Type B pancreatic cell (in vitro differentiated cells): ENCODE measurements around the genes COL4A4, SCYGR3 and SPHKAP.

DNA sequence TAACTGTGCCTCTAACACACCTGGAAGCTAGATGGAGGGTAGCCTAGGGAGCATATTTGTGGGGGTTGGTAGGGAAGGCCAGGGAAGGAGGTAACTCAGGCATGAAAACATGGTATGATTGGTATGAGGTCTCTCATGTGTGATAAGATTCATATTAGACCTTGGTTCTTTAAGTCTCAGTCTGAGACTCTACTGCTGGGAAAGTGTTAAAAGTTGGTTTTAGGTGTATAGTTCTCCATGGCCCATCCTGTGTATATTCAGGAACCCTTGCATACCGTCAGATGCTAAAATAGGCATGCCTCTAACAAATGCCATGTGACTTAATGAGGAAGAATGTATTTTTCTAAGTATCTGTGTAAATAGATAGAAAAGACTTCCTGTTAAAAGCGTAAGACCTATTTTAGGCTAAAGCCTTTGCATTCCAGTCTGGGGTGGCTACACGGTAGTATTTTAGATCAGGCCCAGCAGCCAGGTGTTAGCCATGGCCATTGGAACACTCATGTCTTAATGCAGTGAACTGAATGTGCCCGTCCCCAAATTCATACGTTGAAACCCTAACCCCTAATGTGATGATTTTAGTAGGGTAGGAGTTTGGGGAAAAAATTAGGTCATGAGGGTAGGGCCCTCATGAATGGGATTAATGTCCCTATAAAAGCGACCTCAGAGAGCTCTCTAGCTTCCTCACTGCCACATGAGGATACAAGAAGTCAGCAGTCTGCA, 73.3 kb downstream of the RHBDD1 start:
- PRO-cap = no peak

DNA sequence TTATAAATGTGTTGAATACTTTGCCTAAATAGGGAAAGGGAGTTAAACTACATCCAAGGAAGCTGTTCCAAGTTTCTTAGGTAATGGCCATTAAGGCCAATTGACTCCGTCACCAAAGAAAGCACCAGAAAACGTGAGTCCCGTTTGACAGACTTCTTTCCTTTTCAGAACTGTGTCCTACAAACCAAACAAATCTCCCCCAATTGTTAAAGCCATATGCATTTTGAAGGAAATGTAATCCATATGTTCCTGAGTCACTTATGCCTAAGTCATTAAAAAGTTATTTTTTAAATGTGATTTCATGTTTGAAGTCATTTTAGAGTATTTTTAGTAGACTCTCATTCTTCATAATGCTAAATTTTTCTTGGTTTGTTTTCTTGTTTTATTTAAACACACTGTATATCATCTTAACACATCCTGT, 133.6 kb downstream of the RHBDD1 start:
- PRO-cap = no peak

GRCh38 chr2:227163821-227164866, at the start of gene COL4A4:
COL4A4 (minus strand) TSS chr2:227164205.
- PRO-cap = no peak

GRCh38 chr2:227164867-227165328, 474 bp downstream of the COL4A3 start:
- PRO-cap = no peak

- PRO-cap = no peak
Measured at GRCh38 chr2:227406037-227406351, 18.2 kb upstream of the SCYGR1 start.

- PRO-cap = no peak
Measured at GRCh38 chr2:227406352-227406686, 18.6 kb upstream of the SCYGR1 start.

DNA sequence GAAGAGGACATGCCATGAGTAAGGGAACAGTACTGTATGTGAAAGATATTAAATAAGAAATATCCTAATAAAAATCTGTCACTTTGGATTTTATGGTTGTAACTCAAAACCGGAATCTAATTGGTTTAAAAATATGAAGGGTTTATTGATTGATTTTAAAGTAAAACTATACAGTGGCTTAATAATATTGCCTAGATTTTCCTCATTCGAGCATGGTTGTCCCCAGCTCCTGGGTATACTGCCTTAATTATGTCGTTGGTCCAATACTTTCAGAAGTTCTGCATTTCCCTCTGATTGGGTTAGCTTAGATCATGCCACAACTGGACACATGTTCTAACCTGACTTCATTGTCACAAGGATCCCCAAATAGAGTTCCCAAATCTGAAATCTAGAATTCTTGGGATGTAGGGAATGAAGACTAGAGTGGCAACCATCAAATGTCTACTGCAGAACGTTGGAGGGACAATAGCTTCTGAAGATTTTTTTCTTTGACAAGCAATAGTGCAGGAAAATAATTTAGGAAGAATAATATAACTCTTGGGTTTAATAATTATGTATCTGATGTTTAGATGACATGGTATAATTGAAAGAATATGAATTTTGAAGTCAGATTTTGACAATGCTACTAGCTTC, 3.2 kb downstream of the AGFG1 start:
- PRO-cap = no peak

DNA sequence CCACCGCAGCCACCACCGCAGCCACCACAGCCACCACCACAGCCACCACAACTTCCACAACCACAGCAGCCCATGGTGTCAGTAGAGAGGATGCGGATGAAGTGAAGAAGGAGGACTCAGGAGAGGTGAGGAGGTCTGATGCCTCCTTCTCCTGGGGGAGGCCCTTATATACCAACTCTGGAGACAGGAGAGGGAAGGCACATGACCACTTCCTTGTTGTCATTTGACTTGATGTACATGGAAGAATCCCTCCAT, at the start of gene SCYGR3:
Gene SCYGR3 (minus strand): TSS at position 74 of the 255 bp plus-strand sequence.
- PRO-cap = no peak

GRCh38 chr2:227706390-227707197, 11.2 kb downstream of the SLC19A3 start:
- PRO-cap = no peak

DNA sequence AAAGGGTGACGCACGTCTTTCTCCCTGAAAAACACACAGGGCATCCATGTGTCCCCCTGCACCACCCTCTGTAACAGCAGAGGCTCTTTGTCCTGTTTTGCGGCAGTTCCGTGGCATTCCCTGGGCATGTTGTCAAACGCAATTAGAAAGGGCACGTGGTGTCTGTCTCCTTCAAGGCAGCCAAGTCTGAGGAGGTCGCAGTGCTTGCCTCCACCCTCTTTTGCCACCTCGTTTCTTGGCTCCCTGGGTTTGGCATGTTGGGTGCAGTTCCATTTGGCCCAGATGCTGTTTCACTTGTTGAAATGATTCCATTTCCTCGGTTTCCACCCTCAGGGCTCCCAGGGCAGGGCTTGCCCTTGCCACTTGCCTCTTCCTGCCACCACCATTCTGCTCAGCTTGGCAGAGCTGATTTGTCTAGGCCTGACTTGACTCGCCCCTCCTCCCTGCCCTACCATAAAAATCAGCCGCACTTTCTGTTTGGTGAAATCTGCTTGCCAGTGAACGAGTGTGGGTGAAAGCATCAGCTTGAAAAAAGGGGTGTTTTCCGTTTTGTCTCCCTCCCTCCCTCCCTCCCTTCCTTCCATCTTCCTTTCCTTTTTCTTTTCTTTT, 12.5 kb downstream of the CCL20 start:
- PRO-cap = no peak

- PRO-cap = no peak
Measured at GRCh38 chr2:228181378-228182140, at the start of gene SPHKAP. SPHKAP (minus strand) TSS chr2:228181687.

GRCh38 chr2:229113929-229115257, 156.7 kb downstream of the PID1 start:
- PRO-cap = no peak

GRCh38 chr2:229125642-229126146, 145.4 kb downstream of the PID1 start:
- PRO-cap = no peak

GRCh38 chr2:229129567-229130474, 141.3 kb downstream of the PID1 start:
- PRO-cap = no peak

DNA sequence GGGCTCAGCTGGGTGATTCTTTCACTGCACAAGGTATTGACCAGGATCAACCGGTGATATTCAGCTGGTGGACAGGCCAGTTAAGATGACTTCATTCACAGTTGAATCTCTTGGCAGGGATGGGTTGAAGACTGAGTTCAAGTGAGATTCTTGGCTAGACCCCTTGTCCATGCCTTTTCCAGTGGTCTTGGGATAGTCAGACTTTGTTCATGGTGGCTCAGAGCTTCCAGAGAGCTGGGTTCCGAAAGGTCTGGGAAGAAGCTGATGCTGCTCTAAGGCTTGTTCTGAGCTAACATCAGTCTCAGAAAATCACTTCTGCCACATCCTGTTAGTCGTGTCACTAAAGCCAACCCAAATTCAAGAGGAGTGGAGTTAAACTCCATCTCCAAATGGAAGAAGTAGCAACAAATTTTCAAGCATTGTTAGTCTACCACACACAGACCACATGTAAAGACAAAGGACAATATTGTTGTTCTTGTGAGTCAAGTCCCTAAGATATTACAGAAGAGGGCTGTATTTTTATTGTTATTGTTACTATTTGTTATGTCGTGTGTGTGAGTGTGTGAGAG, 77.9 kb downstream of the PID1 start:
- PRO-cap = no peak

DNA sequence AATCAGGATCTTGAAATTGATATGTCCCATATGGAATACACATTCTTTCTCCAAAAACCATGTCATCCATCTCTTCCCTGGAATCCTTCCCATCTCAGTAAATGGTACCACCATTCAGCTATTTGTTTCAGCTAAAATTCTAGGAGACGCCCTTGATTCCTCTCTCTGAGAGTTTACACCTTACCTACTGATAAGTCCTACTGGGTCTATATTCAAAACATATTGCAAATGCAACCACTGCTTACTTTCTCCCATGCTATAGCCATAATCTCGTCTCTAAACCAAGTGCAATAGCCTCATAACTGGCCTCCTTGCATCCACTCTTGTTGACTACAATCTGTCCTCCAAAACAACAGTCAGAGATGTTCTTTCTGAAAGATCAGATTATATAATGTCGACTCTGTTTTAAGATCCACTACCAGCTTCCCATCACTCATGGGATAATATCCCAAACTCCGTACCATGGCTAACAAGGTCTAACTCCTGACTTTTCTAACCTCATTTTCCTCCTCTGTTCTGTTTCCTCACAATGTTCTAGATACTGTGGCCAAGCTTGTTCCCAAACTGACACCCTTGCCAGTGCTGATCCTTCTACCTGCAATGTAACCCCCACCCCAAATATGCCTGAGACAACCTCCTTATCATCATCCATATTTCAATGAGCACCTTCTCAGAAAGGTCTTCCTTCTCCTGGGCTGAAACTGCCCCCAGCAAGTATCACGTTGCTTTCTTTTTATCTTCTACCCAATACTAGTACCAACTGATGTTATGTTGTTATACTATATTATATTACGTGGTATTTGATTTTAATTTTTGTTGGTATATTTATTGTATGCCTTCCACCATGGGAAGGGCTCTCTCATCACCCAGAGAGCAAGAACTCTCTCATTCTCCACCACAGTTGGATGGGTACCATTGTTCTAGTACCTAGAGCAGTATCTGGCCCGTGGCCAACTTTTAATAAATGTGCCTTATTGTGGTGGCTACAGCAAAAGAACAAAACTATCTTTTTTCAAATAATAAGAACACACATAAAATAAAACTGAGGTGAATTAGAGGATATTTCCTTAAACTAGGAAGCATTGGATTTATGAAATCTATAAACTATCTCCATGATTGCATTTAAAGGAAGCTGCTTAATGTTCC, 72.2 kb downstream of the PID1 start:
- PRO-cap = no peak

DNA sequence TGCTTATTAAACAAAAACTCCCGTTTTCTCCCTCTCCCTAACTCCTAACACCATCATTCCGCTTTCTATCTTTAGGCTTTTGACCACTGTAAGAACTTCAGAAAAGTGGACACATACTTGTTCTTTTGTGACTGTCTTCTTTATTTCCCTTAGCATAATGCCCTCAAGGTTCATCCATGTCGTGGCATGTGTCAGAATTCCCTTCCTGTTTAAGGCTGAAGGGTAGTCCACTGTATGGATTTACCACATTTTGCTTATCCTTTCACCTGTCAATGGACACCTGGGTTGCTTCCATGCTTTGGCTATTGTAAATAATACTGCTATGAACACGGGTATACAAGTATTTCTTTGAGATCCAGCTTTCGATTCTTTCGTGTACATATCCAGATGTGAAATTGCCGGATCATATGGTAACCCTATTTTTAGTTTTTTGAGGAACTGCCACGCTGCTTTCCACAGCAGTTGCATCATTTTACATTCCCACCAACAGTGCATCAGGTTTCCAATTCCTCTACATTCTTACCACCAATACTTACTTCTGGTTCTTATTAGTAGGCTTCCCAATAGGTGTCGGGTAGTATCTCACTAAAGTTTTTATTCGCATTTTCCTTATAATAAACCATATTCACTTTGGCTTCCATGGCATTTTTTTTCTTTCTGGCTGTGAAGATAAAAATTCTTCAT, 69.7 kb downstream of the PID1 start:
- PRO-cap = no peak

- PRO-cap = no peak
Measured at GRCh38 chr2:229542714-229542995, 171.7 kb downstream of the DNER start.

- PRO-cap = no peak
Measured at GRCh38 chr2:229573053-229573543, 141.3 kb downstream of the DNER start.

- PRO-cap = no peak
Measured at GRCh38 chr2:230010488-230011178, 58.1 kb downstream of the SLC16A14 start.